Endothelial cell (in vitro differentiated cells): ENCODE measurements around a stretch of chr5.

GRCh38 chr5:122774482-122774950 is 364 bp upstream of the SNX2 start:
- PRO-cap = bidirectional peak, plus-strand start at chr5:122775082, minus-strand start at chr5:122774897

GRCh38 chr5:122844807-122845183 is 618 bp upstream of the SNX24 start:
- PRO-cap = no peak

DNA sequence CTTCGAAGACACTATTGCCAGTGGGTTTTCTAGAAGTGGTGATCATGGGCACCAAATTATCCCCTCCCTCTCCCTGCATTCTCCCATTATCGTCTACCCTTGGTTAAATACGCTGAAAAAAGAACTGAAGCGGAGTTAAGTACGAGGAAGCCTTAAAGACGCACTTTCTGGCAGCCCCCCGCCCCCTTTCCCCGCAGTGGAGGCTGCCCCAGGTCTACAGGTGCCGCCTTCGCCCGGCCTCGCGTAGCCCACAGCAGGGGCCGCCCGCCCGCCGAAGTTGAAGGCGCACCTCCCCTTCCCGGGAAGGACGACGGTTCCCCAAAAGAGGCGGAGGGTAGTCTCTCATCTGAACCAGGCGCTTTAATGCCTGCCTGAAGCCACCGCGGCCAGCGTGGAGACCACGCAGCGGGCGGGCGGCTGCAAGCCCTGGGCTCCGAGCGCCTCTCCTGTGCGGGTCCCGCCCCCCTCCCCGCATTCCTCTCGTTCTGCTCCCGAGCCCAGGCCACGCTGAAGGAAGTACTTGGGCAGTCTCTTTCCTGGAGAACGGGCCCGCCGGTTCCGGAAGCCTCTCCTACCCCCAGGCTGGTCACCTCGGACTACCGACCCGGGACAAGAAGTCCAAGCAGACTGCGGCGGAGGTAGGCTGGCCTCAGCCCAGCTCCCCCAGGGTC is 739 bp downstream of the PPIC start:
- PRO-cap = unidirectional peak, plus-strand start at position 389 of the sequence; bidirectional peak, plus-strand start at position 612 of the sequence, minus-strand start at position 445 of the sequence

DNA sequence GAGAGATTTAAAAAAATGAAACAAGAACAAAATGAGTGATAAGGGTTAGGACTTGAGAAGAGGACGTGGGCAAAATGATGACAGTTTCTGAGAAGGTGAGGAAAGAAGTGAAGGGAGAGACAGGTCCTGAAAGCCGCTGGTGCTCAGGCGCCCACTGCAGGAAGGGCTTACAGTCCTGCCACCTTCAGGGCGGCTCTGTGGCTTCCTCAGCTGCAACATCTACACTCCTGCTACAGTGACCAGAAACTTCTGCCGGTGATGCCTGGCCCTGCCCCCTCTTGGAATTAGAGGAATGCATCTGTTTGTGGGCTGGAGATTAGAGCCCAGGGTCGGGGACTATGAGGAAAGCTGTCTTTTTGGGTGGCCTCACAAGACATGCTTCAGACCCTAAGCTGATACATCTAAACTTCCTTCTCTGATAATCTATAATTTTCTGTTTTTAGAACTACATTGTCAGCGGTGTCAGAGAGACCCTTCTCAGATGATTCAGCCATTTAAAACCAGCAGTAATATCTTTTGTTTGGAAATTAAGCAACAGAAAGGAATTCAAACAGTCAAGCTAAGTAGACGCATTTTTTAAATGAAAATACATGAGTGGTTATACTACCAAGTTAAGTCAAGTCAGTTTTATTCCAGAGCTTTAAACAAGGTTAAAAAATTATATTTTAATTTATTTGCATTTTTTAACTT is 30.4 kb downstream of the PRDM6 start:
- PRO-cap = bidirectional peak, plus-strand start at position 319 of the sequence, minus-strand start at position 226 of the sequence

DNA sequence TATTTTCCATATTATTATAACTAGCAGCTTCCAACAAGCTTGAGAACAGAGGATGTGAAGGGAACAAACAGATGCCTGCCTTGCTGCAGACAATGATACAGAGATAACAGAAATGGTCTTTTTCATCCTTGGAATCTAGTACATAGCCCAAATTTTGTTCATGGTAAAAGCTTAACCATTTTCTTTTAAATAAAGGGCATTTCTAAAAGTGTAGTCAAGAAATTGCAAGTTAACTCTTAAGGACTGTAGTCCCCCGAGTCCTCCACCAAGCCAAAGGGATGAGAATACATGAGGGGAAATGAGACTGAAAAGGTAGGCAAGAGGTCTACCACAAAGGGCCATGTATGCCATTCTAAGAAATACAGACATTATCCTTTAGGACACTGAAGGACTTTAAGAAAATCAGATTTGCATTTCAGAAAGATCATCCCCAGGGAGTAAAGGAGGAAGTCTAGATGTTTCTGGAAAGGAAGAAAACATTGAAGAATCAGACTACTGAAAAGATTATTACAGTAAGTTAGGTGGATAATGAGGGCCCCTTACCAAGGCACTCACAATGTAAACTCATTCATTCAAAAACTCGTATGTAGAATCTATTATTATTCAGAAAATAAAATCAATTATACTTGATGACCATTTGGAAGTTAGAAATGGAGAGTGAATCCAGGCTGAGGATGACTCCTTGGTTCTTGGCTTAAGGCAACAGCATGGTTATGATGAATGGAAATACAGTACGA is 2.8 kb downstream of the CEP120 start:
- PRO-cap = no peak

- PRO-cap = no peak
These were observed 615.8 kb downstream of the CSNK1G3 start for GRCh38 chr5:124127561-124128375.

DNA sequence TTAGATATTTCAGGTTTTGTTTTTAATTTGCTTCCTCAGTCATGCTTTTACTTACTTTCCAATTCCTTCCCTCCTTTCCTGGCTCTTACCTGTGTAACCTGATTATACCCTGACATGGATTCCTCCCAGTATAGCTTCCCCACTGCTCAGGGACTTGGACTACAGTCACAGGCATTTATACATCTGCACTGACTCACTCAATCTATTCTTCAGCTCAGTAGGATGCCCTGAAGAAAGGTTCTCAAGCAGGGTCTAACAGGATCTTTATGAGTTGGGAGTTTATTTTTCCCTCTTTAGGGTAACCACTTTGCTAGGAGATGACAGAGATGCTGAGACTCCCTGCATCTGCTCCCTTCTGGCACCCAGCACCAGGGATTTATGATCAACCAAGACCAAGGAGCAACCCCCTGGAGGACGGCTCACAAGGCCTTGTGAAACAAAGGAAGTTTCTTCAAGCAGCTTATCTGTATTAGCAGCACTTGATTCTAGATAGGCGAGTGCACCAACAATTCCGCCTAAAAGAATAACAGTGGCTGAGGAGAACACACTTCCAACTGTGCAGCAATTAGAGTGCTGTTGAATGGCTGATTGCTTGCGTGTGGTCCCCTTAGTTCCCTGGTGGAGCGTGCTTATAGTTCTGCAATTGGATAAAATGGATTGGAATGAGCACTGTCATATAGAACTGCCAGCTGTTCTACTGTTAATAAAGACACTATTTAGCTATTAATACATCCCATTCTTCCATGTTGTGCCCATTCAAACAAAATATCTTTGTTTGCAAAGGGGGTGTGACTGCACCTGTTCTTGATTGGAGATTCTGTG is 482.6 kb downstream of the ZNF608 start:
- PRO-cap = unidirectional peak, minus-strand start at position 380 of the sequence

DNA sequence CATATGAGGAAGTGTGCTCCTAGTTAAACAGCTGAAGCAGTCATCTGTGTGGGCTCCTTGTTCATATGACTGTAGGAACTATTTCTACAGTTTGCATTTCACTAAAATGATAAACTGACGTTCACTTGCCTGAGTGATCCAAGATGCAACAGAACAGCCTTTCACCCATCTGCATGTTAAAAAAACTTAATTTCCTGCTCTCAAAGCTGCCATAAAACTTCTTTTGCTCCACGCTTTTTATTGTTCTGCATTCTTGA is 44.0 kb downstream of the ZNF608 start:
- PRO-cap = no peak

DNA sequence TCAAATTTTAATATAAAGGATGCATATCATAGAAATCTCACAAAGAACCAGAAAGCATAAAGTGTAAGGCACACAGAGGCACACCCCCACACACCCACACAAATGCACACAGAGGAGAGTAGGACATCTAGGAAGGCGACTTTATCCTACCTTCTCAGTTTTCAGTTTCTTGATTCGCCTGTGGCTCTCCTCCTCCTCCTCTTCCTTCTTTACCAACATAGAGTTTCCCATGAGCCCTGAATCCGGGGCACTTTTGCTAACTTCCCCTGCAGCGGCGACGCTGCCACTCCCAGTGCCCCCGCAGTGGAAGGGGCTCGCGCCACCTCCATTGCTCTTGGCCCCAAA is 2.5 kb downstream of the ZNF608 start:
- PRO-cap = no peak

DNA sequence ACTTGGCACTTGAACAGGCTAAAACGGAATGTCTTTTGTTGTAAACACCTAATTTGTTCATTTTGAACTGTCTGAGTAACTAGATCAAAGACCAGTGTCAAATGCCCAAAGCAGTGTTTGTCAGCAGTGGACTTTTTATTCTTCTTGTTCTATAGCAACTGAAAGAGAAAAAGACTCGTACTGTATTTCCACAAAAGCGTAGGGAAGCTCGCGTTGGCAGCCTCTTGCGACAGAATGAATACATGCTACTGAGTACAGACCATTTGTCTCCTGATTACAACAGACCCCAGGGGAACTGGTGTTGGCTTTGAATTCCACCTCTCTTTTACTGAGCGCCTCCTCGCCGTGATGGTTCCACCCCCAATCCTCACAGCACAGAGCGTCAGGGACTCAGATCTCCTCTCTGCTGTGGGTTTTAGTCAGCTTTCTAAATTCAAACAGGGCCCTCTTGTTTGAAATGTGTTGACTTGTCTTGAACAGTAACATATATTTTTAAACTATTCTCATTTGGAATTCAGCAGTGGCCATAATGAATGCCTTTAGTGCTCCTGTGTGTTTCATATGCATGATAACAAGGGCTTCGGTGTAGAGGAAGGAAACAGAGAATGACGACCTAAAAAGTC is 602.0 kb upstream of the ZNF608 start:
- PRO-cap = no peak

DNA sequence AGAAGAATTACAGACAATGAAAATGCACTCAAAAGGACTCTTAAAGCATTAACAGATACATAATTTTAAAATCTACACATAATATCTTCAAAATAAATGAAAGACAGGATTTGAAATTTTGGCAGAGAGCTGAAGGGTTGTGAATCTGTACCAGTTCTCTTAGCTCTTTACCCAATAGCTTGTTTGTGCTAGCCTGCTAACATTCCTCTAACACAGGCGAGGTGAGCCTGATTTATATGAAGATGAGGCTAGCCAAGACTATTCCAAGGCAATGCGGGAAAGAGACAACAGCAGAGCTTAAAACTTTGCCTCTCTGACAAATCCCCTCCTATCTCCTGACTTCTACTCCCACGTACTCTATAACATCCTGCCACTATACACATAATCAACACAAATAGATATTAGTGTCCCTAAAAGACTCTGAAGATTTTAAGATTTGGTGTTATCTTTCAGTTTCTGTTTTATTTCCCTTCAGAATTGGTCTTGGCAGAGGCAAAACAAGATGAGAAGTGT is 745.6 kb upstream of the ZNF608 start:
- PRO-cap = no peak

DNA sequence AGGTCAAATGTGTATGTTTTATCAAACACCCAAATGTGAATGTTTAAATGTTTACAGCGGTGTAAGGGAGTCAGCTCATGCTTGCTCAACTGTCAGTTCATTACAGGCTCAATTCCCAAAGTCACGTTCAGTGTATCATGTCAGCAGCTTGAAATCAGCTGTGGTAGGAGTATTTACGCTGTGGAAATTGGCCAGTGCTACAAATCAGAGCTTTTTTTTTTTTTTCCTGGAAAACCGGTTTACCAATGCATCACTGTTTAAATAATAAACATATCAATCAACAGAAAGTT is 57.8 kb upstream of the GRAMD2B start:
- PRO-cap = no peak

DNA sequence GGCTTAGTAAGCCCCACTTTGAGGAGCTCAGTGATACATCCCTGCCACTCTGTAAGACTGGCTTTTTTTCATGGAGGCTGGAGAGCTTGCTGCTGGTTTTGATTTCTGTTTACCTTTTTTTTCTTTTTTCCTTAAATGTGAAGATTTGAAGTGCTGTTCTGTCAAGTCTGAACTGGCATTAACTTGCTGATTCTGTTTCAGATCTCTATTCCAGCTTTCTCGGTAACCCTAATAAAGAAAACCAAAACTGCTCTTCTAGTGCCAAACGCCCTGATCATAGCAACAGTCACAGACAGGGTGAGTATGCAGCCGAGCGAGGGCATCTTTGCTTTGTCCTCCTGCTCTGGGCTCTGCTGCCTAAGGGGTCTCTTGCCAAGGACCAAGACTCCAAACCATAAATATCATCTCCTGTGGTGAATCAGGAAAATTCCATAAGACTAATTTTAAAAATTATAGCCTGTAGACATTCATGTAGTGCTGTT is 54.3 kb downstream of the GRAMD2B start:
- PRO-cap = no peak

- PRO-cap = no peak
These were observed 71.1 kb downstream of the ALDH7A1 start for GRCh38 chr5:126523666-126524654.

DNA sequence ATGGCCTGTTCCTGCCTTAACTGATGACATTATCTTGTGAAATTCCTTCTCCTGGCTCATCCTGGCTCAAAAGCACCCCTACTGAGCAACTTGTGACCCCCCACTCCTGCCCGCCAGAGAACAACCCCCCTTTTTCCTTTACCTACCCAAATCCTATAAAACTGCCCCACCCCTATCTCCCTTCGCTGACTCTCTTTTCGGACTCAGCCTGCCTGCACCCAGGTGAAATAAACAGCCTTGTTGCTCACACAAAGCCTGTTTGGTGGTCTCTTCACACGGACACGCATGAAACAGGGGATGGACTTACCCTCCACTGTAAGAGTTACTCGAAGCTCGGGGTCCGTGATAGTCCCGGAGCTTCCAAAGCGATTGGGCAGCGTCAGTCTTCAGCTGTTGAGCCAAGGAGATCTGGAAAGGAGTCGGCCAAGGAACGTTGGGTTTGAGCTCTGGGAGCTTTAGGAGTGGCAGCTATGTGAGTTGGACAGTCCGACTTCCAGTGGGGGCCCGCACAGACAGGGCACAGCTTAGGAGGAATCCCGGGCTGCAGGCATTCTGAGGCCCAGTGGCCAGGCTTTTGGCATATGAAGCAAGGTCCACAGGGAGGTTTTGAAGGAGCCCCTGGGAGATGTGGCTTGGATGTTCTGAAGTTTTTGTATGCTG is 41.8 kb downstream of the TEX43 start:
- PRO-cap = no peak

- PRO-cap = no peak
These were observed 43.8 kb downstream of the LMNB1 start for GRCh38 chr5:126820711-126821252.

- PRO-cap = no peak
These were observed 75.1 kb downstream of the LMNB1 start for GRCh38 chr5:126851840-126852640.

- PRO-cap = no peak
These were observed 122.0 kb downstream of the MARCHF3 start for GRCh38 chr5:126908230-126908981.

- PRO-cap = unidirectional peak, minus-strand start at chr5:126971637
These were observed 58.8 kb downstream of the MARCHF3 start for GRCh38 chr5:126971449-126972009.

- PRO-cap = no peak
These were observed 10.5 kb upstream of the MARCHF3 start for GRCh38 chr5:127040679-127041402.